Left lung (tissue), 1 donor: ENCODE data around the gene RSRC1.

- PRO-cap: no peak
Measured at GRCh38 chr3:156825275-156825854, 788 bp upstream of the LEKR1 start.

DNA sequence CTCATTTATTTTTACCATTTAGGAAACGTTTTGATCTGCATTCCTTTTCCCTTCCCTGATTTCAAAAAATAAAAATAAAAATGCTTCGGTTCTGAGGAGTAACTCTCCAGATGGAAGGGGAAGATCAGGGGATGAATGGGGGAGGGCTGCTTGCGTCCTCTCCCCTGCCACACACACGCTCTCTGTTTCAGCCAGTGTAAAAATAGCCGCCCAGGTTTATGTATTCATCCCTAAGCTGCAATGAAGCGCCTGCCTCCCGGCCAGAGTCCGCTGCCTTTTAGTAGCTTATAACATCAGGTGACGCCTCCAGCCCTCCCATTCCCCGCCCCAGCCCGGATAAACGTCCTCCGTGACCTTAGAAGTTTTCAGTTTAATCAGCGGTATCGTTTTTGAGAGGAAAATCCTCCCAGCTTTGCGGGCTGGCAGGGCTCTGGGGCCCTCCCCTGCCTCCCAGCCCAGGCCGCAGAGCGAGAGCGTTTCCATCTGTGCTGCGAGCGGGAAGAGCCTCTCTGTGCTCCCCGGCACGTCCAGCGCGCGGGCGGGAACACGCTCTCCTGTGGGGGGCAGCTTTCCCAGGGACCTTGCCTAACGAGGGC is 71.4 kb downstream of the CCNL1 start:
- PRO-cap: bidirectional peak, plus-strand start at position 318 of the sequence, minus-strand start at position 251 of the sequence; bidirectional peak, plus-strand start at position 482 of the sequence, minus-strand start at position 361 of the sequence

GRCh38 chr3:157133002-157133384 is 27.0 kb downstream of the CCNL1 start:
- PRO-cap: no peak

DNA sequence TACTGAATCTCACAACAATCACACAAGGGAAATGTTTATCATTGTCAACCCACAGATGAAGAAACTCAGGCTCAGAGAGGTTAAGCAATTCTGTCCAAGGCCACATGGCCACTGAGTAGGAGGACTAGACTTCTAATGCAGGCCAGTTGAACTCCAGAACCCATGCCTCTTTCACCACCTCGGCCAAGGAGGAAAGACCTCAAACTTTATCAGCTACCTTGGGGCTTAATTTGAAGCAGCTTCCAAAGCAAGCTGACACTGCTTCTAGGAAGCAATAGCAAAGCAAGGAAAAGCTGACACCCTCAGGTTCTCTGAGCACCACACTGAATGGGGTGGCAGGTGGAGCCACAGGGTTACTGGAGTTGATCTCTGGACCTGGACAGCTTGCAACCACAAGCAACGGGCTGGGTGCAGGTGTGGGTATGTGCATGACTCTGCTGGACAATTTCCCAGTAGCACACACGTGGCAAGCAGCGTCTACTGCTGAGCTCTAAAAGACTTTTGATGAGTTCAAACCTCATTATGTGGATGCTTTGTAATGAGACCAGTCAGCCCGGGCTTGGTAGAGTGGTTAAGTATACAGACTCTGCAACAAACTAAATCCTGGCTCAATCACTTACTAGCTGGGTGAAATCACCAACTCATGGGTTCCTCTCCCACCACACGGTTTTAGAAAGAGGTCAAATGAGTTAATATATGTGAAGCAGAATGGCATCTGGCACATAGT is 23.1 kb downstream of the CCNL1 start:
- PRO-cap: no peak

DNA sequence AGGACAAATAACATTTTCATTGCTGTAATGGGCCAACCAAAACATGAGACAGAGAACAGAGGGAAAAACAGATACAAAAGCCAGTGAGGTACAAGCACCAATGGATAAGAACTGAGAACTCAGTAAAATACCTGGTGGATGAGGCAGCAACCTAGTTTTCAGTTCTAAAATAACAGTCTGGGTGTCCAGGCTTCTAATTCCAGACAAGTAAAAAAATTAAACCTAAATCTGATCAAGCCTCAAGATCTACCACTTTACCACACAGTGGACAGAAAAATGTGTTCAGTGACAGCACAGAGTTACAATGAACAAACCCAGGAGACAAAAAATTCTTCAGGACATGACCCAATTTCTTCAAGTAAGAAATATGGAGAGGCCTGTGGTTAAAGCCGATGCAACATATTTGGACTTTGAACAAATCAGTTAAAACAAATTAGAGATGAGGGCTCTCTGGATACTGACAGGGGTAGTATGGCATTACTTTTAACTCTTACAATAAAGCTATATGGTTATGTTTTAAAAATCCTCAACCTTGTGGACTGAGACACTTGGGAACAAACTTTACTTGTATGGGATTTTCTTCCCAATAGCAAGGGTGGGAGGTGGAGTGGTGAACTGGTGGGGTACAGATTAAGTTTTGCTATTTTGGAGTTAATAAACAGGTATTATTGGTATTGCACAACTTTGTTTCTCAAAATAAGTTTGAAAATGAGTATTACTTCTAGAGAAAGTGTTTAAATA is 14.3 kb downstream of the CCNL1 start:
- PRO-cap: no peak

- PRO-cap: unidirectional peak, minus-strand start at chr3:157154248
Measured at GRCh38 chr3:157154142-157154585, 5.8 kb downstream of the CCNL1 start.

DNA sequence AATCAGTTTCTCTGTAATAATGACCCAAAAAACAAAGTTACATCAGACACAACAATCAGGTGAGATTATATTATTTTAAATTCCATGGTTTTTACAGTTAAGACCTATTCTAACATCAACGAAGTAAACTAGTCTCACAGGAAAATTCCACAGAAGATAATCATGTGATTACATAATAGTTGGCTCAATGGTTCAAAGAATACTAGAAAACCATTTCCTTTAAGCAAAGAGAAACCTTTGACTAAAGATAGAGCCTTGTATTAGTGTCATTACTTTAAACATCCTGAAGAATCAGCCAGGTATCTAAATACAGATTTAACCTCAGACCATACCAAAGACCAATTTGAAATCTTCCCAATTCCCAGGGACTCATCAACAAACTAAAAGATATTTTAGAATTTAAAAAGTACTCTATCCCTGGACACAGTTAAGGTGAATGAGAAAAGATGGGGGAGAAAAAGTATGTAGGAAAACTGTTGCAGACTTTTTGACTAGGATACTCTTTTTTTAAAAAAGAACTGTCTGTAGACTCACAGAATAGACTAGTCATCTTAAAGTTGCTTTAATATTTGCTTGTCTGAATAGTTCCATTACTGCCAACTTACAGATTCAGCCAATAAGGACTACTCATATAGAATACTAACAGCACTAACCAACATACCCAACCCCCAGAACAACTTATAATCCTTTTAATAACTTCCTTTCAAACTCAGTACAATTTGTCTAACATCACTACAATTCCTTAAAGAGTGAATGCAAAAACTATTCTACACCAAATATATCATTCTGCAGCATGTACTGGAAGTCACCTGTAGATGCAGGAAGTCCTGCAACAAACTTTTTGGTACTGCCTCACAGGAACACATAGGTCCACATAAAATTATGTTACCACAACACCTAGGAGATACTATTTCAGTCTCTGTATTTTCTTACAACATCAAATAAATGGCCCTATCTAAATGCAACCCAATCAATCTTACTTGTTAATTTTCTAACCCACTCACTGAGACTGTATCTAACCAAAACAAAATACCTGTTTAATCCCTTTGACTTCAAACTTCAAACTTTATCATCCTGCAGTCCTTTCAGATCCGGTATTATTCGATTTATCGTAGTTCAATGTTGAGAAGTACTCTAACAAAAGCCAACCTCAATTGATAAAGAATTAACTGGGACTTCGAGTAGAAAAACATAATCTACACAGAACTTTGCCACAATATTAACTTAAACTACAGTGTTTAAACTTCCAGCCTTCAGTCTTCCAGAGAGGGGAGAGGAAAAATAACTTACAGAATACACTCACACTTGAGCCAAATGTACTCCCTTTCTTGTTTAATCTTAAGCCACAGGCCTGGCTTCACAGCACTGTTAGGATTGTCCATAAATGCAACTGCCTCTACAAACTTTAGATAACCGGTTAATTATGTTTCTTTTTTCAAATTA is 2.2 kb downstream of the CCNL1 start:
- PRO-cap: no peak

- PRO-cap: bidirectional peak, plus-strand start at chr3:157160343, minus-strand start at chr3:157160147
Measured at GRCh38 chr3:157160225-157160420, 176 bp upstream of the CCNL1 start.

- PRO-cap: unidirectional peak, minus-strand start at chr3:157175909
Measured at GRCh38 chr3:157175645-157176109, 15.7 kb upstream of the CCNL1 start.

GRCh38 chr3:157532318-157533005 is 29.2 kb upstream of the VEPH1 start:
- PRO-cap: no peak

GRCh38 chr3:157544831-157545039 is 41.5 kb upstream of the VEPH1 start:
- PRO-cap: no peak

- PRO-cap: bidirectional peak, plus-strand start at chr3:158110122, minus-strand start at chr3:158110017; bidirectional peak, plus-strand start at chr3:158110282, minus-strand start at chr3:158110320; bidirectional peak, plus-strand start at chr3:158110490, minus-strand start at chr3:158110530
Measured at GRCh38 chr3:158109775-158111079, at the start of gene RSRC1. Gene RSRC1, plus strand, starts transcription at chr3:158110089.

DNA sequence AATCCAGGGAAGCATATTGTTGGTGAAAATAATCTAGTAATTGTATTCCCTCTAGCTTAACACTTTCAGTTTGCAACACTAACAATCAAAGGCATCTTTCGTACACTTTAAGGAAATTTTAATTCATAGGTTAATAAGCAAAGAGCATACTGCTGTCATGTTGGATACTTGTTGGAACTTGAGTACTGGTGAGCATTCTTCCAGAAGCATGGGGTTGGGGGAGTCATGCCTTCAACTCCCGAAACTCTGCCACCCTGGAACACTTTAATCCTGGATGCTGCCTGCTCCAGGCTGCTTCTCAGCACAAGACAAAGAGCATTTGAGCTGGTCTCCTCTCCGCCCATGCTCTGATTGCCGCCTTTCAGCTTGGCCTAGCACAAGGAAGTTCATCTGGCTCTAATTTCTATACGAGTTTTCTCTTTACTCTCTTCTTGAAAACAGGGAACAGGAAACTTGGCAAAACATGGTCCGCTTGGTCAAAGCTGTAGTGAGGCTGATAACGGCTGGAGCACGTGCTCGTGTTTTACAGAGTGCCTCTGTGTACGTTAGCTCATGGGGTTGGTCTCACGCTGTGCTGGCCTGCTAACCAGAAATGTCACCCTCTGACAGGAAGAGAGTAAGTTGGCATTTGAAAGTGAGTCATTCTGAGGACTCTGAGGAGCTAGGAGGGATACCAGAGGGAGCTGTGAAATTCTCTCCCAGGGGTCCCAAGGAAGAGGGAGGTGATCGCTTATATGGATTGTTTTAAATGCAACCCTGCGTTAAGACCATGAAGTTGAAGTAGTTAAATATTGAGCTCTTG is 19.2 kb downstream of the RARRES1 start:
- PRO-cap: no peak

DNA sequence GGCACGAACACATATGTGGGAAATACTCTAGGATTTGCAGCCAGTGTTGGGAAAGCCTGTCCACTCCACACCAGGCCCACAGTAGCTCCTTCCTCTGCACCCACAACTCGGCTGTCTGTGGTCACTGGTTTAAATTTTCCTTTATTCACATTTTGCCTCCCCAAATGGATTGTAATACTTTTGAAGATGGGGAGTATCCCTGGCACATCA is 33.3 kb upstream of the MFSD1 start:
- PRO-cap: no peak

- PRO-cap: no peak
Measured at GRCh38 chr3:158768890-158769551, 32.8 kb upstream of the MFSD1 start.

DNA sequence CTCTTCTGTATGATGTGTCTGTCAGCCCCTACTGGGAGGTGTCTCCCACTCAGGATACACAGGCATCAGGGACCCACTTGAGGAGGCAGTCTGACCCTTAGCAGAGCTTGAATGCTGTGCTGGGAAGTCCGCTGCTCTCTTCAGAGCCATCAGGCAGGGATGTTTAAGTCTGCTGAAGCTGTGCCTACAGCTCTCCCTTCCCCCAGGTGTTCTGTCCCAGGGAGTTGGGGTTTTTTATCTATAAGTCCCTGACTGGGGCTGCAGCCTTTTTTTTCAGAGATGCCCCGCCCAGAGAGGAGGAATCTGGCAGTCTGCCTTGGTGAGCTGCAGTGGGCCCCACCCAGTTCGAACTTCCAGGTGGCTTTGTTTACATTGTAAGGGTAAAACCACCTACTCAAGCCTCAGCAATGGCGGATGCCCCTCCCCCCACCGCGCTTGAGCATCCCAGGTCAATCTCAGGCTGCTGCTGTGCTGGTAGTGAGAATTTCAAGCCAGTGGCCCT is 78.1 kb upstream of the IQCJ start:
- PRO-cap: no peak

DNA sequence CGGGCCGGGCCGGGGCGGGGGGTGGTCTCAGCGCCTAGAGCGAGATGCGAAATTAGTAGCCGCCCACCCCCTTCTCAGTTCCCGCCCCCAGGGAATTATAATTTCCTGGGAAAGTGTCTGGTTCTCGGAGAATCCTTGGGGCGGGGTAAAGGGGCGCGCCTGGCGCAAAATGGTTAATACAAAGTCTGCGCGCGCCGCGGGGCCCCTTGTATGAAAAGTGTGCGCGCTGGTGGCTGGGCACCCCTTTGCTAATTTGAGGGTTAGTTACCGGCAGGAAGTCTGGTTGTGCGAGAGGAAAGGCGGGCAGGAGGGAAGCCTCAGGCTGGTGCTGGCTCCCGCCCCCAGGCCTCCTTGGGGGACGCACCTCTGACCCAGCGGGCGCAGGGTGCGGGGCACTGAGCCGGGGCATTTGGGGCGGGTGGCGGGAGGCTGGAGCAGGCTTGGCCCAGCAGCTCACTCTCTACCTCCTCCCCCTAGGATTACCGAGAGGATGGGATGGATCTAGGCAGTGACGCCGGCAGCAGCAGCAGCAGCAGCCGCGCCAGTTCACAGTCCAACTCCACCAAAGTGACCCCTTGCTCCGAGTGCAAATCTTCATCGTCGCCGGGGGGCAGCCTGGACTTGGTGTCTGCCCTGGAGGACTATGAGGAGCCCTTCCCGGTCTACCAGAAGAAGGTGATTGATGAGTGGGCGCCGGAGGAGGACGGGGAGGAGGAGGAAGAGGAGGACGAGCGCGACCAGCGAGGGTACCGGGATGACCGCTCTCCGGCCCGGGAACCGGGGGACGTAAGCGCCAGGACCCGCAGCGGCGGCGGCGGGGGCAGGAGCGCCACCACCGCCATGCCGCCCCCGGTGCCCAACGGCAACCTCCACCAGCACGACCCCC is 461.0 kb upstream of the C3orf80 start:
- PRO-cap: bidirectional peak, plus-strand start at position 128 of the sequence, minus-strand start outside the sequence; bidirectional peak, plus-strand start at position 508 of the sequence, minus-strand start at position 409 of the sequence

- PRO-cap: no peak
Measured at GRCh38 chr3:159788187-159788681, 437.0 kb upstream of the C3orf80 start.

DNA sequence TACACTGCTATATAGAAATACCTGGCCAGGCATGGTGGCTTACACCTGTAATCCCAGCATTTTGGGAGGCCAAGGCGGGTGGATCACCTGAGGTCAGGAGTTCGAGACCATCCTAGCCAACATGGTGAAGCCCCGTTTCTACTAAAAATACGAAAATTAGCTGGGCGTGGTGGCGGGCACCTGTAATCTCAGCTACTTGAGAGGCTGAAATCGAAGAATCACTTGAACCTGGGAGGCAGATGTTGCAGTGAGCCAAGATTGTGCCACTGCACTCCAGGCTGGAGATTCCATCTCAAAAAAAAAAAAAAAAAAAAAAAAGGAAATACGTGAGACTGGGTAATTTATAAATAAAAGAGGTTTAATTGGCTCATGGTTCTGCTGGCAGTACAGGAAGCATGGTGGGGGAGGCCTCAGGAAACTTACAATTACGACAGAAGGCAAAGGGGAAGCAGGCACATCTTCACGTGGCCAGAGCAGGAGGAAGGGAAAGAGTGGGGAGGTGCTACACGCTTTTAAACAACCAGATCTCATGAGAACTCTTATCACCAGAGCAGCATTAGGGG is 374.9 kb upstream of the C3orf80 start:
- PRO-cap: no peak

- PRO-cap: no peak
Measured at GRCh38 chr3:159855897-159856430, 369.3 kb upstream of the C3orf80 start.